SP-49 (cell line): Measurements from ENCODE around the gene CHIC2.

DNA sequence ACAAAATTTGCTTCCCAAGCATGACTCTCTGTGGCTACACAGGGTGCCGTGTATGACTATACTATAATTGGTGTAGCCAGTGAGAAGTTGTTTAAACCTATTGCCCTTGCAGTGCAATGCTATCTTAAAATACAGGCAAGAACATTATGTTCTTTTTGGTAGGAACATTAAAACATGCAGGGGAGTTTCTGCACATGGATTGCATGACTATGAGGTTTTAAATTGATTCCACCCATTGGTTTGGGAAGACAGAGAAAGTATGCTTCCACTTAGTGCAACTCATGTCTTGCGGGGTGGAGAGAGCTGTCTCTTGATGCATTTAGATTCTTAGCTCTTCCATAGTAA, 39.6 kb upstream of the RASL11B start:
- PRO-cap = no peak

DNA sequence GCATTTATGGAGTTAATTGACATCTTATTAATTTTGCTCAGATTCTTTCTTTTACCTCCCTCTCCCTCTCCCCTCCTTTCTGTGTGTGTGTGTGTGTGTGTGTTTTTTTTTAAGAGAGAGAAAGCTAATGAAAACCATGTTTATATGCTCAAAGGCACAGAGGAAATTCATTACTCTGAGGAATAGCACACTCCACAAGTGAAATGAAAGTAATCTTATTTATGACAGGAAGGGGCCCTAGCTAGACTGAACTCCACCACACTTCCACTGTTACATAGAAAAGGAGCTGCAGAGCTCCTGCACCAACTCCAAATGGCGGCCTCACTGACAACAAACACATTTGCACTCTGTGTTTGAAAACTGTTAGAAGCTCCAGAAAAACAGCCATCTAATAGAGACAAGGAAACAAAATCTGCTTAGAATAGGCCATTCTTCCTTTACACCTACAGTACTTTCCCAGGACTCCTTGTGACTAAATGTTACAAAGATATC, 150.7 kb downstream of the RASL11B start:
- PRO-cap = no peak

DNA sequence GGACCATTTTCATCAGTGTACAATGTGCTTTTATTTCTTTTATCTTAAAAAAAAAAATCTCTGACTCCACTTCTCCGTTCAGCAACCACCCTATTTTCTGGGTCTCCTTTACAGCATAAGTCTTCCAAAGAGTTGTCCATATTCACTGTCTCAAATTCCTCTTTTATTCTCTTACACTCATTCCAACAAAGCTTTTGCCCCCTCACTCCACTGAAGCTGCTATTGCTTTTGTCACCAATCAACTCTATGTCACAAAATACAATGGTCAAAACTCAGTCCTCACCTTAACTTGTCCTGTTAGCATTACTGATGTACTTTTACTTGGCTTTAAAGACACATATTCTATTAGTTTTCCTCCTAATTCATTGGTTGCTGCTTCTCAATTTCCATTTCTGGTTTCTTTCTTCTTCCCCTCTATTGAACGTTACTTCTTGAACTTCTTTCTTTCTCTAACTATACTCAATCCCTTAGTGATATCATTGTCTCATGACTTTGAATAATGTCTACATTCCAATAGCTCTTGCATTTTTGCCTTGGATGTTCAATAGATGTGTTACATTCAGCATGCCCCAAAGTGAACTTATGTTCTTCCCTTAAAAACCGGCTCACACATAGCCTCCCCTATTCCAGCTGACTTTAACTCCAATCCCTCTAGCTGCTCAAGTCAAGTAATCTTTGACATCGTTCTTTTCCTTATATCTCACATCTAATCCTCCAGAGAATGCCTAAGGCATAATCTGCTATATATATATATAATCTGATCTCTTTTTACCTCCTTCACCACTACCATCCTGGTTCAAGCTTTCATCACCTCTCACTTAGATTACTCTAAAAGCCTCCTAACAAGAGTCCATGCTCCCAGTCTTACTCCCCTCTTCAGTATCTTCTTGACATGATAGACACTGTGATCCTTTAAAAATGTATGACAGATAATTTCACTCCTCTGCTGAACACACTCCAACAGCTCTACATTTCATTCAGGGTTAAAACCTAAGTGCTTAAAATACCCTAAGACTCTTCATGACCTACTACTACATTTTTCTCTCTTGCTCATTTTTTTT, 232.9 kb downstream of the RASL11B start:
- PRO-cap = no peak

DNA sequence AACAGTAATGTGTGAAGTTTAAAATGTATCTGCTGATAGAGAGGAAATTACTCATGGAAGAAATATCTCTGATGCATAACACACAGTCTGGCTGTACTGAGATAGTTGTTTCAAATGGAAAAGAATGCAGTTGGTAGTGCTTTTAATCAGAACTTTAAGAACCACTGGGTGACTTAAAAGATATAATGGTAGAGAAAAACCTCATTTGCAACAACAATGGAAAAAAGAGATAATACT, 239.2 kb downstream of the RASL11B start:
- PRO-cap = no peak

DNA sequence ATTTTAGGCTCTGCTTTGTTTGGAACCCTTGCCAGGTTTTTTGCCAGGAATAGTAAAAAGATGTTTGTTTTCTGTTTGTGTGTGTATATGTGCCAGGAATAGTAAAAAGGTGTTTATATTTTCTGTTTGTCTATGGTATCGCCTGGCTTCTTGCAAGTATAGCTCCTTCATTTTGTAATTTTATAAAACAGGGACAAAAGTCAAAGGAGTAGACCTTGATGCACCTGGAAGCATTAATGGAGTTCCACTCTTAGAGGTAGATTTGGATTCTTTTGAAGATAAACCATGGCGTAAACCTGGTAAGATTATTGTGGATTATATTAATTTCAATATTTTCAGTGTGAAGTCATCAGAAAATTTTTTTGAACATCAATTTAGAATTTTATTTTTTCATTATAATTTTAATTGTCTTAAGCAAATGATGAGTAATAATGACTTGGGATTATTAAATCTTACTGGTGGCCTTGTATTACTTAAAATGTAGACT, 12.9 kb downstream of the FIP1L1 start:
- PRO-cap = no peak

DNA sequence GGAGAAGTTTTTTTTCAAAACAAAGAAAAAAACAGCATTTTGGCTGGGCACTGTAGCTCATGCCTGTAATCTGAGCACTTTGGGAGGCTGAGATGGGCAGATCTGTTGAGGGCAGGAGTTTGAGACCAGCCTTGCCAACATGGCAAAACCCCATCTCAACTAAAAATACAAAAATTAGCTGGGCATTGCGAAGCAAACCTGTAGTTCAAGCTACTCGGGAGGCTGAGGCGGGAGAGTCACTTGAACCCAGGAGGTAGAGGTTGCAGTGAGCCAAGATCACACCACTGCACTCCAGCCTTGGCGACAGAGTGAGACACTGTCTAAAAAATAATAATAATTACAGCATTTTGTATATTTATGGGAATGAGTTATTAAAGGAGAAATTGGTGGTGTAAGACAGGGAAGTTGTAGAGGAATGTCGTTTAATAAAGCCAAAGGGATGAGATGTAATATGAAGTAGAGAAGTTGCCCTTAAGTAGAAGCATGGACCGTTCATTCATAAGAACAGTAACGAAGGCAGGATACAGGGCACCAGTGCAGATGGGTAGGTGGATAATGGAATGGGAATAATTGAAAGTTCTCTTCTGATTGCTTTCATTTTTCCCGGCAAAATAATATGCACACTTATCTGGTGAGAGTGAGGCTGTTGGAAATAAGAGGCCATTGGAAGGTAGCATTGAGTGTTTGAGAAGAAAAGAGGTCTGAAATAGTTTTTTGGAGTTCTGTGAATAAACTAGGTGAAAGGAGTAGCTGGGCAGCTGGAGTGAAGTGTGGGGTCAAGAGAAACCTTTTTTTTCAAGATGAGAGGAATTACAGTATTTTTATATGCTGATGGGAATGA, 25.2 kb downstream of the FIP1L1 start:
- PRO-cap = no peak

DNA sequence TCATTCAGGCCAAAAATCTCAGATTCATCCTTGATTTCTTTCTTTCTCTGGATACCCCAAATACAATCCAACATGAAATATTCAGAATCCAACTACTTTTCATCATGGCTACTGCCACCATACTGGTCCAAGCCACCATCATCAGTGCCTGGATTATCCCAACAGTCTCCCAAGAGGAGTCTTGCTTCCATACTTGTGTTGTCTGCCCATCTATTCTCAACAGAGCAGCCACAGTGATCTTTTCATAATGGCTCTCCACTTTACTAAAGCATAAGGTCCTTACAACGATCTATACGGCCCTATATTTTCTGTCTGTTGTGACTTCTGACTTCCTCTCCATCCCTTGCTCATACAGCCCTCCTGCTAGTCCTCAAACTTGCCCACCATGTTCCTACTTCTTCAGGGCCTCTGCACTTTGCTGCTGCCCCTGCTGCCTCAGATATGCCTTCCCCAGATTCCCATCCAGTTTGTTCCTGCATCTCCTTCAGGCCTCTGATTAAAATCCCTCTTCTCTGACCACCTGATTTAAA, 77.6 kb downstream of the LNX1 start:
- PRO-cap = no peak

- PRO-cap = no peak
These were observed 111.3 kb upstream of the LNX1 start for GRCh38 chr4:53702339-53703311.

DNA sequence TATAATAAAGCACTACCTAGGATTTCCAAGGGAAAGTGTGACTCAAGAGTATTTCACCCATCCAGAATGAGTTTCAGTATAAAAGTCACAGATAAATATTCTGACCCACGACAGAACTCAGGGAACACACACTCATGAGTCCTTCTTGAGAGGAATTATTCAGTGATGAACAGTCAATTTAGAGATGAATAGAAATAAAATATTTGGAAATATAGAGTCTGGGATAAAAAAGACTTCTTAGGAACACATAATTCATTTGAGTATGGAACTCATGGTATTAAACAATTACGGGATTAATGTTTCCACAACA, 143.4 kb upstream of the LNX1 start:
- PRO-cap = no peak

GRCh38 chr4:54023360-54024606, 40.6 kb downstream of the CHIC2 start:
- PRO-cap = no peak

DNA sequence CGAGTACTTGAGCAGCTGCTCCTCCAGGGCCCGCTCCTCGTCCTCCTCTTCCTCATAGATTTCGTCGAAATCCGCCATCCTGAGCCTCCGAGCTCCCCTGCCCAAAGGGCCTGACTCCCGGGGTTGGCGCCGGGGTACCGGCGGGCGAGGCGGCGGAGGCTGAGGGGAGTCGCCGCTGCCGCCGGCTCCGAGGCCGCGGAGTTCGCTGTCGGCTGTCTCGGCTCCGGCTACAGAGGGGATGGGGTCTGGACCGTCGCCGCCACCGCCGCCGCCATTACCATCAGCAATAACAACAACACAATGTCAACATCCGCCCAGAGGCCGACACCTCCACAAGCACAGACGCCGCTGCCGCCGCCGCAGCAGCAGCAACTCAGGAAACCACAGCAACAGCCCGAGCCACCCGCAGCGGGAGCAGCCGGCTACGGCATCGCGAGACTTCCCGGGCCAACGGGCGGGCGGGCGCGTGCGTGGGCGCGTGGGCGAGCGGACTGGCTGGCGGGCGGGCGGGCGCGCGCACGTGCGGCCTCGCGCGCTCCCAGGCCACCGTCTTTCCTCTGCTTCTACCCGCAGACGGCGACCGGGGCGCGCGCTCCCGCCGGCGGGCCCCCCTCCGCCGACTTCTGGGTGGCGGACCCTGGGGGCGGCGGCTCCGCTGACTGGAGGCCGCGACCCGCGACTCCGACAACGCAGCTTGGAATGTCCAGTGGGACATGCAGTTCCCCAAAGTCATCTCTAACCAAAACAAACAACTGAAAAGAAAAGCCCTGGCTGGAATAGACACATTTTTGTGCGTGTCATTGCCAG, at the start of gene CHIC2:
CHIC2 (minus strand) TSS at position 383 of the 807 bp plus-strand sequence.
- PRO-cap = bidirectional peak, plus-strand start at position 572 of the sequence, minus-strand start at position 375 of the sequence

GRCh38 chr4:54090772-54091157, 9.2 kb upstream of the GSX2 start:
- PRO-cap = no peak

DNA sequence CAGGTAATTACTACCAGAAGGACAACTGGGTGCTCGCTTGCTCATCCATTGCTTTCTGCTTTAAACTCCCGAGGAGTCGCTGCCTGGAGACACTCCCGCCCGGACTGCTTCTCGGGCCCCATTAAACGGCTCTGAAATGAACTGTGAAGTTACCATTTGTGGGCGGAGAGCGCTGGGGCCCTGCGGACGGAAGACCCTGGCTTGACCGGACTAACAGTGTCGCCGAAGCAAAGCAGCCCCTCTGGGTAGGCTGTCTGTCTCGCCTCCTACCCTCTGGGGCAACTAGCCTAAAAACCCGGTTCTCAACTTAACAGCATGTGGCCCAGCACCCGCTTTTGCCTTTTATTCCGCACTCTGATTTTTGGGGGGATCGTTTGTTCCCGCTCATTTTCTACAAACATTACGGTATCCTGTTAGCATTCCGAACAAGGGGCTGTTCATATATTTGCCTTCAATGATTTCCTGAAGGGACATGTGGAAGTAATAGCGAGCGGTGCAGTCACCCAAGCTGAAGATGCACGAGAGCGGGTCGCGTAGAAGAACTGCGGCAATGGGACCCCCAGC, 1.7 kb upstream of the PDGFRA start:
- PRO-cap = no peak

DNA sequence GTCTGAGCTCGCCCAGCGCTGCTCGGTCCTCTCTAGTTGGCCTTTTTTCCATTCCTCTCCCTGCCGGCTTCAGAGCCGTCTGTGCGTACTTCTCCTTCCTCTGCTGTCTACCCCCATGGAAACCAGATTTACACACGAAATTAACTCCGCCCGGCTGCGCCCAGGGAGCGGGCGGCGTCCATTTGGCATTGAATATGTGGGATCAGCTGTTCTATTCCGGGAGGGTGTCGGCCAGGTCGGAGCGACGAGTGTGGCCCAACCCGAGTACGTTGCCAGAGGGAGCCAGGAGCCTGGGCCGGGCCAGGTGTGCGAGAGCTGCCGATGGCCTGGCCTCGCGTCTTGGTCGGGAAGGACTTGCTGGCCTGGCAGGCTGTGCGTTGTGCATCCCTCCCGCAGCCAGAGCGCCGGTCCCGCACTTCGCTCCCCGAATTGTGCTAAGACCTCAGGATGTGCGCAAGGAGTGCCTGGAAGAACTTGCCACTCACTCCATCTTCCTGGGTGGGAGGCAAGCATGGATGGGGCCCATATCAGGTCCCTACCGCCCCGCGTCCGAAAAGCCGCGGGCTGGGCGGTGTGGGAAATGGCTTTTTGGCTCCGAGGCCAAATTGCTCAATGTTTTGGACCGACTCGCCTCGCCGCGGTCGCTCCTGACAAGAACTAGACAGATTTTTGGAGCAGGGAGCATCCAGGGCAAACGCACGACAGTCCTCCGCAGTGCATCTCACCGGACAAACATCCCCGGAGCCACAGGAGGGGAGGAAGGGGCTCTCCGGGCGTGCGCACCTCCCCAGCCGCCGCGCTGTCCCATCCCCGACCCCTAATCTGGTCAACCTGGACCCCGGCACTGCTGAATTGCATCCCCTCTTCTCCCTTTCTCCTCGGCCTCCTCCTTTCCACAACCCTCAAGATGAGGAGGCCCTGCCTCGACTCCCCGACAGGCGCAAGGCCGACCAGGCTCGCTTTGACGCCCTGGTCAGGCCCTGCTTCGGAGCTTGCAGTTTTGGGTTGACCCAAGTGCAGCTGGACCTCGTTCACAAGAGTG, 1.9 kb downstream of the PDGFRA start:
- PRO-cap = no peak

- PRO-cap = no peak
These were observed 31.9 kb downstream of the PDGFRA start for GRCh38 chr4:54261080-54261341.

GRCh38 chr4:54325894-54326093, 96.7 kb downstream of the PDGFRA start:
- PRO-cap = no peak

DNA sequence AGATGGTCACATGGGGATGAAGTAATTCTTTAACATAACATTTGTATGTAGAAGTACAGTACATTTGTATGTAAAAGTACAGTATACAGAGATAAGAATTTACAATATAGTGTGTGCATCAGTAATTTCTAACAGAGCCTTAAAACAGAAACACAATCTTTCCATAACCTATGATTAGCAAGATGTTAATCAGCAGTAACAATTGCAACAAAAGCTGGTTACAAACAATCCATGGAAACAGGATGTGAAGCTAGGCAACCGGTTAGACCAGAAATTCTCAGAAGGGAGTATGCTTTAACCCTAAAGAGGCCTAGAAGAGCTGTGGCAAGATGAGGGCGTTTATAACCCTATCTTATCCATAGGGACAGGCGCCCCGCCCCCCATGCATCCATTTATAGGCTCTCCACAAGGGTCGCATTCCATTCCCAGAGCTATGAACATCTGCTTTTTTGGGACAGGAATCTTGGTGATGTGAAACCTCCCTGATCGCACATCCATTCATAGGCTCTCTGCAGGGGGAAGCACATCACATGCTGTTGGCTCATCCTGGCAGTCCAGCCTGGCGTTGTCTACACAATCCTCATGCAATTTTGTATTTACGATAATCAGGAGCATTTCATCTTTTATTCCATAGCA, 180.3 kb downstream of the PDGFRA start:
- PRO-cap = no peak

DNA sequence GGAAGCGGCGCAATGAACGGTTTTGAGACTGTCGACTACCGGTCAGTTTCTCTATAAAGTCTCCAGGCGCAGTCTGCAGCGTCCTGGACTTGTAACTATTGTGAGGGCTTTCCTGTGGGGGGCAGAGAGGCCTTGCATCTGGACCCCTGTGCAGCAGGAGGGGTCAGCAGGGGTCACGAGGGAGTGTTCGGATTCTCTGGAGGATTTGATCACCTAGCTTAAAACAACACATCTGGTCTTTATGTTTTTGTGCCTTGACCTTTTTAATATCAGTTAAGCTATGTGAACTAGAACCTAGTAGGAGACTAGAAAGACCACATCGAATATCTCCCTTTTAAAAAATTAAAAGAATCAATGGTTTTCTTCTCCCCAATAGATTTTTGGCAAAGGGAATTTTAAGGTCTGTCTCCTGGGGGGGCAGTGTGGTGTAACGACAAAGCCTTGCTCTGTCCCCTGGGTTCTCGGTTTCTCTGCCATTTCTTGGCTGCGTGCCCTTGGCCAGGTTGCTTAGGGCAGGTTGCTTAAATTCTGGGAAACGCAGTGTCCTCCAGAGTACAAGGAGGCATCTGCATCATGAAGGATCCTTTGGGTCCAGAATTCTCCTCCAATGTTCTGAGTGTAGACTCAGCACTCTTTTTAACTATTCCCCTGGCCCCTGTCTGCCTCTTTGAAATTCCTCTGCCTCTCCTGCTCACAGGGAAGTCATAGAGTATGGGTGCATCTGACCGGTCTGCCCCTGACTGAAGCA, 1.9 kb downstream of the KIT start:
- PRO-cap = no peak

- PRO-cap = no peak
These were observed 2.4 kb downstream of the KDR start for GRCh38 chr4:55123037-55123326.

- PRO-cap = no peak
These were observed 14.9 kb downstream of the SRD5A3 start for GRCh38 chr4:55360951-55361246.